Colon Carcinoma Metastatic in the Brain (tissue), 2 donors: Measurements from ENCODE around the gene SLC44A3.

- PRO-cap, 2 experiments: no peak in any of the 2 experiments
These were observed 1.0 kb downstream of the DR1 start for GRCh38 chr1:93346808-93347022.

GRCh38 chr1:93447537-93447807, 446 bp upstream of the FNBP1L start:
- PRO-cap, 2 experiments: no peak in any of the 2 experiments

DNA sequence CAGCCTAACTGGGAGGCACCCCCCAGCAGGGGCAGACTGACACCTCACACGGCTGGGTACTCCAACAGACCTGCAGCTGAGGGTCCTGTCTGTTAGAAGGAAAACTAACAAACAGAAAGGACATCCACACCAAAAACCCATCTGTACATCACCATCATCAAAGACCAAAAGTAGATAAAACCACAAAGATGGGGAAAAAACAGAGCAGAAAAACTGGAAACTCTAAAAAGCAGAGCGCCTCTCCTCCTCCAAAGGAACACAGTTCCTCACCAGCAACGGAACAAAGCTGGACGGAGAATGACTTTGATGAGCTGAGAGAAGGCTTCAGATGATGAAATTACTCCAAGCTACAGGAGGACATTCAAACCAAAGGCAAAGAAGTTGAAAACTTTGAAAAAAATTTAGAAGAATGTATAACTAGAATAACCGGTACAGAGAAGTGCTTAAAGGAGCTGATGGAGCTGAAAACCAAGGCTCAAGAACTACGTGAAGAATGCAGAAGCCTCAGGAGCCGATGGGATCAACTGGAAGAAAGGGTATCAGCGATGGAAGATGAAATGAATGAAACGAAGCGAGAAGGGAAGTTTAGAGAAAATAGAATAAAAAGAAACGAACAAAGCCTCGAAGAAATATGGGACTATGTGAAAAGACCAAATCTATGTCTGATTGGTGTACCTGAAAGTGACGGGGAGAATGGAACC, 62.5 kb downstream of the FNBP1L start:
- PRO-cap, 2 experiments: no peak in any of the 2 experiments

DNA sequence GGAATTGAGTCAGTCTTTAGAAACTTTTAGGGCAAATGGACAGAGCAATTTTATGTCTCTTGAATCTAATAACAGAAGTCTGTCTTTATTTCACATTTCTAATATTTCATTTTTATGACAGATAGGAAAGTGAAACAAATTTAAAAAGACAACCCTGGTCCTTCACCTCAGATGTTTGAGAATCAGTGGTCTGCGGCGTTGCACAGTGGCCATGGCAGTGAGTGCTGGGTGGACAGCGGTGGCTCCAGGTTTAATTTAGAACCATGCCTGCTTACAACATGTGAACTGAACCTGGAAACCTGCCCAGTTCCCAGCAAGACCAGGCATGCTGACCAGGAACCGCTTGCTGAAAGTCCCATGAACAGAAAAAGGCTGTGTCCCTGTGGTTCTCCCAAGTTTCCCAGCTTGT, 88.7 kb downstream of the BCAR3 start:
- PRO-cap, 2 experiments: no peak in any of the 2 experiments

DNA sequence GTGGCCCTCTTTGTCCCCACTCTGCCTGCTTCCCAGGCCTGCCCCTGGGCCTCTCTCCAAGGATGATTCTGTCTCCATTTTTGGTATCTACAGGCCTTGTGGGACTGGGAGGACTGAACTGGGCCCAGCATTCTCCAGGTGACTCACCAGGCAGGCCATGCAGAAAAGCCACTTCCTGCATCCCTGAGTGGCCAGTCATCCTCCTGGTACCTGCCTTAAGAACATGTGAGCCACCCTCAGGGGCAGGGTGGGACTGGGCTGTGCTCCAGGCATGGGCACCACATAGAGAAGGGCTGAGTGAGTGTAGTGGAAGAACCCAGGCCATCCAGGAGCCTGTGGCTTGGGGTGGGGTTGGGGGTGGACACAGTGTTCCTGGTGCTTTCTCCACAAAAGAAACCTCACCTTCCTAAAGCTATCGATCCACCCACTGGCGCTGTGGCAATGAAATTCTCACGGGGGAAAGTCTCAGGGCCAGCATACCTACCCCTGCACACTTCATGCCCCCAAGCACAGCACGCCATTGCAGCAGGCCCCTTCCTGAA, 20.1 kb upstream of the BCAR3 start:
- PRO-cap, 2 experiments: no peak in any of the 2 experiments

GRCh38 chr1:93768842-93769362, 87.3 kb upstream of the BCAR3 start:
- PRO-cap, 2 experiments: no peak in any of the 2 experiments

DNA sequence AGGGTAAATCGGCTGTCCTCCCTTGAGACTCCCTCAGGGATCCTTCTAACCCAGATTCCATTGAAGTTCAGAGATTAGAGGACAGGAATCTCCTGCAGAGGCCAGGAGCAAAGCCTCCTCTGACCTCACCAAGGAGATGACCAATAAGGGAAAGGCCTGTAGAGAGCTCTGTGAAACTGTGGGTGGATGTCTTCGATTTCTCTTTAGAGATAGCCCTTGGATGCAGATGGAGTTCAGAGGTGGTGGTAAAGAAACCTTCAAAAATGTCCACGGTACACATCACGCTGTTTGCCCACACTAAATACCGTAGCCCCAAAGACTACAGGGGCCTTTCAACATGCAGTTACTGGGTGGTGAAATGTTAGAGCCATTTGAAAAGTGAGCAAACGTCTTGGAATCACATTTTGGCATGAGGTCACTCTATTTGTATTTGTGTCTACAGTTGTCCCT, 57.8 kb downstream of the DNTTIP2 start:
- PRO-cap, 2 experiments: no peak in any of the 2 experiments

- PRO-cap, 2 experiments: peak in 2 of 2 experiments; most common plus-strand start chr1:93847252 (in 1); most common minus-strand start chr1:93847219 (in 2)
These were observed 31.9 kb downstream of the DNTTIP2 start for GRCh38 chr1:93846941-93847721.

DNA sequence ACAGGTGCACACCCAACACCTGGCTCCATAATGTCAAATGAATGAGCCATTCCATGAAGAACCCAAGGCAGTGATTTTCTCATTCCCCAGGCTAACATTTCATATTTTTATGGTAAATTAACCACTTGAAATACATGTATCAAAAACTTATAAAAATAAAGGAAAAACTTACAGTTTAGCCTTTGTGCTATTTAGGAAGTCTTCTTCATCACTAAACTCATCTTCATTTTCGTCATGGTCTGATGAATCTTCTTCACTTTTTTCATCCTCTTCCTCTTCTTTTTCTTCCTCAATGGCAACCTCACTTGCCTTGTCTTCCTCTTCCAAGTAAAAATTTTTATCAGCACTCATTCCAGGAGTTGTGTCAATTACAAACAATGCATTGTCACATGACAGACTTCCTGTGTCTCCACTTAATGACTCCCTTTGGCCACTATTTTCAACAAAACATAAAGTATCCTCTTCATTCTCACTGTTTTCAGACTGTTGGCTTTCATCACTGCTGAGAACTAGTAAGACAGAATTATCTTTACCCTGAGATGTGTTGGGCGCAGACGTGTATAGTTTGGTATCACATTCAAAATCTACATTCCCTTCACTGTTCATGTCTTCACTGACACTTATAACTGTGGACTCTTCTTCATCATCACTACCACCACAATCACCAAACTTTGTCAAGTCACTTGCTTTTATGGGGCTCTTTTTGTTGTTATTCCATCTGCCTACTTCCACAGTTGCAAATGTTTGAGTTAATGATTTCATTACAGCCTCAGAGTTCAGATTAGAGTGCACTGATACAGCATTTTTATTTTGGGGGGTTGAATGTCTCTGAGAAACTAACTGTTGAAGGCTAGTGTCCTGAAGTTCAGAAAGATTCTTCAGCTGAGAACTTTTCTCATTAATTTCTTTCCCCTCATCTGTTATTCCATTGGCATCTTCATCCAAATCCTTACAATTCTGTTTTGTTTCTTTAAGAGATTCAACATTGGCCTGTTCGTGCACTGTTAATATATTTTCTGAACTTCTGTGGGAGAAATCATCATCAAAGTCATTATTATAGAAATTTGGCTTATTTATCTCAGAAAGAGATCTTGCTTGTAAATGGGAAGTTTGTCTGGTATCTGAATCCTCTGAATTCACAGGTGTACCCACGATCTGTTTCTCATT, 2.5 kb downstream of the DNTTIP2 start:
- PRO-cap, 2 experiments: no peak in any of the 2 experiments

- PRO-cap, 2 experiments: peak in 1 of 2 experiments; most common minus-strand start chr1:94069146 (in 1)
These were observed 52.2 kb downstream of the ABCA4 start for GRCh38 chr1:94068569-94069302.

- PRO-cap, 2 experiments: no peak in any of the 2 experiments
These were observed 17.2 kb downstream of the ABCA4 start for GRCh38 chr1:94103817-94104016.

- PRO-cap, 2 experiments: no peak in any of the 2 experiments
These were observed 85.4 kb upstream of the ARHGAP29 start for GRCh38 chr1:94322571-94323325.

- PRO-cap, 2 experiments: peak in 1 of 2 experiments; most common plus-strand start chr1:94417543 (in 1)
These were observed 859 bp upstream of the ABCD3 start for GRCh38 chr1:94417335-94417725.

- PRO-cap, 2 experiments: no peak in any of the 2 experiments
These were observed 9.3 kb upstream of the F3 start for GRCh38 chr1:94550758-94551268.

DNA sequence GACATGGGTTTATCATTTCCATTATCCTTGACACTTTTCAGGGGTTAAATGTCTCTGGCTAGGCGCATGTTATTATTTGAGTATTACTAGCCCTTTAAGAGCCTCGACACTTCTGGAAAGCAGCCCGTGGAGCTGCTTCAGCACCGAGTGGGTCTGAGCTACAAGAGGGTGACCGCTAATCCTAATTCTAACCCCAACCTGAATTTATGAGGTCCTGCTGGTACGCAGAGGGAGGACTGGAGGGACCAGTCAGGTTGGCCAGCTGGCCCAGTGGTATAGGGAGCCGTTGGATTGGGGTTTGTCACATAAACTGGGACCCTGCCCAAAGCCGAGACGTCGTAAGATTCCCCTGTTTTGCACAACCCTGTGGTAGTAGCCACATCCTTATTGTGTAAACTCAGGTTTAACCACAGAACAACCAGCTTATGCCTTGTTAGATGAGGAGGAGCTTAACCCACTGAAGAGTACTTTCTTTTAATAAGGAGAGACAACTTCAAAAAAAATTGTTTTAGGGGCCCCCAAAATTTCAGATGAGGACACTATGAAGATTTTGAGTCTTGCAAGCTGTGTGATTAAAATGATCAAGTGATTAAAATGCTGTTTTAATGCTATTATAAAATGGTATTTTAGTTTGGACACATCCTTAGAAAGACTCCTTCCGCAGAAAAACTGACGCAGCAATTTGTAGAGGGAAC, 60.8 kb upstream of the F3 start:
- PRO-cap, 2 experiments: no peak in any of the 2 experiments

GRCh38 chr1:94734771-94736096, 84.9 kb upstream of the SLC44A3 start:
- PRO-cap, 2 experiments: no peak in any of the 2 experiments

- PRO-cap, 2 experiments: peak in 2 of 2 experiments; most common plus-strand start chr1:94820278 (in 2); most common minus-strand start chr1:94820157 (in 1)
These were observed at the start of gene SLC44A3 for GRCh38 chr1:94819658-94820835. SLC44A3 (plus strand) TSS chr1:94820357.

GRCh38 chr1:94962418-94963215, 35.7 kb upstream of the CNN3 start:
- PRO-cap, 2 experiments: peak in 1 of 2 experiments; most common plus-strand start chr1:94963127 (in 1); most common minus-strand start chr1:94963004 (in 1)

GRCh38 chr1:95013871-95014496, 58.8 kb downstream of the ALG14 start:
- PRO-cap, 2 experiments: no peak in any of the 2 experiments

DNA sequence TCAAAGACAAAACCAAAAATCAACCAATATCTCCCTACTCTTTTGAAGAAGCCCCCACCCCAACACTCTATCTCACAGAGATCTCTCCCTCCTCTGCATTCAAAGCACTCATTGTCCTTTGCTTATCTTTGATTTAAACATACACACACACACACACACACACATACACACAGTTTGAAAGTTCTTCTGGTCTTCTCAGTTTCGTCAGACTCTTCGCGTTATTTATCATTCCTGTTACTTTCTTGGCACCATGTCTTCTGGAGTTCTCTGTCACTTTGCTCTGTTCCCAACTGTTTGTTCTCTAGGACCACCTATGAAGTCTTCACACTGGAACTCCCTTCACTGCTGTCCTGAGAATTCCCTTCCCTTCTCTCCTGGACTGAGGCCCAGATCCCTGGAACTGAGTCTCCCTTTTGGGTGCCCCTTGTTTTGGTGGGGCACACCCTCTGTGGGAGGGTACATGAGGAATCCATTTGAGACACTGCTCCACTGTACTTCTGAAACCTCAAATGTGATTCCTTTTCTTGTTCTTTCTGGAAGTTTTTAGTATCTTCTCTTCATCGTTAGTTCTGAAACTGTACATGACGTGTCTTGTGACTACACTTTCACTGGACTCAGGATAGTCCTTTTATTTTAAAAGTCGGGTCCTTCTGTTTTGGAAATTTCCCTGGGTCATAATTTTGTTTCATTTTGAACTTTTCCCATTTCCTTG, 30.4 kb downstream of the ALG14 start:
- PRO-cap, 2 experiments: no peak in any of the 2 experiments